ENCODE measurements around a stretch of chr2.

DNA sequence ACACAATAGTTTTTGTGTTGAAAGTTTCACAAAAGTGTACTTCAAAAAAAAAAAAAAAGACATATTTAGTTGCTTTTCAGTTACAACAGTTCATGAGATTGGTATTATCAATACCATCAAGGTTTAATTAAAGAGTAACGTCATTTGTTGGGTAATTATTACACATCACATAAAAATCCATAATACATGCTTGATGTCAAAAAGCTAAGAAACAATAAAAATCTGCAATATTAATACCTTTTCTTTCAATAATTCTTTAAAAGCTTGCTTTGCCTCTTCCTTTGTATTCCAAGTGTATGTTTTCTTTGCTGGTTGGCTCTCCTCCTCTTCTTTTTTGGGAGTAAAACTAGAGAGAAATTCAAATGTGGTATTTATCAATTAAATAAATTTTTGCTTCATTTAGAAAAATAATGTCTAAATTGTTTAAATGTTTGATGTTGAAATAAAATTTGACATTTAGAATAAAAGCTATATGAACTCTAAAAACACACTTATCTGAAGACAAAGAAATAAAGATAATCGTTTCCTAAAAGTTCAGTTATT, 43.8 kb downstream of the PRPF40A start:
- PRO-cap, result no peak
- RRBS, result no CpG with 5 or more reads among the region's 2 CpGs

DNA sequence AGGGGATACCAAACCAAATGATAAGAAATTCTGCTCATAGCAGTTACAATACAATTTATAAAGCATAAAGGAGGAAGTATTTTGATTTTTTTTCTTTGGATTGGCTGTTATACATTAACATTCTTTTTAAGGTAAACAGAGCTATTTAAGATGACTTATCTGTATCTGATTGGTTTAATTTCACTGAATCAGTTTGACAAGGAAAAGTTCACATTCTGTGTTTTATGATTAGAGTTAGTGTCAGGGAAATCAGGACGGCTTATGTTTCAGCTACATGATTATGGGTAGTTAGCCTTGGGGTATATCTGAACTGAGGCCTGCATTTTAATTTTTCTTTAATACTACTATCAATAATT, 360.9 kb downstream of the ARL6IP6 start:
- PRO-cap, result no peak
- RRBS, result no CpG with 5 or more reads among the region's 1 CpG

DNA sequence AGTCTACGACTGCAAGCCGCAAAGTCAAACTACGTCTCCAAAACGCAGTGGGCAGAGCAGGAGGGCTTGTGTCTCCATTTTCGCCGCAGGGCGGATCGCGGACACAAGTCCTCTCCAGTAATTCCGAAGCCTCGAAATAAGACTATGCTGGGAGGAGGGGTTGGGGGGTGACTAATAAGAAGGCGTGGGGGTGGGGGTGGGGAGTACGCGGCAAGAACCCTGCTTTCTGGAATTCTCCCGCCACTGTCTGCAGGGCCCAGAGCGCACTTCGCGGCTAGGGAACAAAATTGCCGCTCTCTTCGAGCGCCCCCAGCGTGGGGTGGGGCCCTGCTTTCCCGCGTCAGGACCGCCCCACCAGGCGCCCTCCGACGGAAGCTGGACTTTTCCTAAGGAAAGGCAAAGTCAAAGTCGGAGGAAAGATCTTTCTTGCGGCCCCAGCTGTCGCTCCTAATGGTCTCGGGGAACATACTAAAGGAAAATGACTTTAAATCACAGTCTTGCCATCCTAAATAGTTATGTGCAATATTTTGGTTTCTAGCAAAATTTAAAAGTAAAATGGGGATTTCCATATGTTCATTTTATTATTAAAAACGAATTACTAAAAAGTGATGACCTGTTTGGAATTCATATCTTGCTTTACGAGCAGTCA, 11.9 kb downstream of the NR4A2 start:
- PRO-cap, result no peak
- RRBS, result no CpG with 5 or more reads among the region's 34 CpGs

GRCh38 chr2:156323254-156323833, 9.2 kb downstream of the NR4A2 start:
- PRO-cap, result no peak
- RRBS, result no CpG with 5 or more reads among the region's 14 CpGs

DNA sequence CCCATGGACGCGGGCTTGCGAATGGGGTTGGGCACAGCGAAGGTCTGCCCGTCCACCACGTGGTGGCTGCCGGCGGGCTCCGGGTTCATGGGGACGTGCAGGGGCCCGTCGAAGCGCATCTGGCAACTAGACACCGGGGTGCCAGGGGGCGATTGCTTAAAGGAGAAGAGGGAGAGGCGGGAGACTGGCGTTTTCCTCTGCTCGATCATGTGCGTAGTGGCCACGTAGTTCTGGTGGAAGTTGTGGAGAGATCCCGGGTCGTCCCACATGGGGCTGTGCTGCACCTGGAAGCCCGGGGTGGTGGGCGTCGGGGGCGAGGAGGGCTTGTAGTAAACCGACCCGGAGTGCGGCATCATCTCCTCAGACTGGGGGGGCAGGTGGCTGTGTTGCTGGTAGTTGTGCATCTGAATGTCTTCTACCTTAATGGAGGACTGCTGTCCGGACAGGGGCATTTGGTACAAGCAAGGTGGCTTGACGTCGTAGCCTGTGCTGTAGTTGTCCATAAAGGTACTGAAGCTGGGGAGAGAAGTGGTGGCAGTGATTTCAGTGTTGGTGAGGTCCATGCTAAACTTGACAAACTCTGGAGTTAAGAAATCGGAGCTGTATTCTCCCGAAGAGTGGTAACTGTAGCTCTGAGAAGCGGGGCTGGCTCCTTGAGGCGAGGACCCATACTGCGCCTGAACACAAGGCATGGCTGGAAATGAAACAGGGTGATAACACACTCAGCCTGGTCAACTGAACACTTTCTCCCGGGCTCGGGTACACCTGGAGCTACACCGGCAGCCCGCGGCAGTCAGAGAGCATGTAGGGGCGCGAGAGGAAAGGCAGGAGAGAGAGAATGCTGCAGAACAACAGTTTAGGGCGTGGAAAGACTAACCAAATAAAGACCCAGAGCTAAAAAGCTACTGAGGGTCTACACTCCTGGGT, 2.8 kb downstream of the NR4A2 start:
- PRO-cap, result no peak
- RRBS, result 92% methylated on average over 23 of the region's 45 CpGs

GRCh38 chr2:156405341-156405956, 30.7 kb upstream of the GPD2 start:
- PRO-cap, result no peak
- RRBS, result no CpG with 5 or more reads among the region's 4 CpGs

DNA sequence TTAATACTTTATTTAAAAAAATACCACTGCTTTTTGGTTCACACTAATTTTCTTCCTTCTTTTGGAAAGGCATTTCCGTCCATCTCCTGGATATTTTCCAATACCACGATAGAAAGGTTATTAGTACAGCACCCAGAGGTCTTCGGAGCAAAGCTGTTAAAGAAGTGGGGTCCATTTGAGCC, 1.1 kb upstream of the GPD2 start:
- PRO-cap, result no peak
- RRBS, result no CpG with 5 or more reads among the region's 3 CpGs

- PRO-cap, result bidirectional peak, plus-strand start at chr2:156436843, minus-strand start at chr2:156436704; bidirectional peak, plus-strand start at chr2:156437052, minus-strand start at chr2:156436923
- RRBS, result no CpG with 5 or more reads among the region's 6 CpGs
These were observed 611 bp downstream of the GPD2 start for GRCh38 chr2:156436736-156437244.

- PRO-cap, result no peak
- RRBS, result no CpG with 5 or more reads among the region's 2 CpGs
These were observed 19.1 kb downstream of the GPD2 start for GRCh38 chr2:156455242-156455741.

DNA sequence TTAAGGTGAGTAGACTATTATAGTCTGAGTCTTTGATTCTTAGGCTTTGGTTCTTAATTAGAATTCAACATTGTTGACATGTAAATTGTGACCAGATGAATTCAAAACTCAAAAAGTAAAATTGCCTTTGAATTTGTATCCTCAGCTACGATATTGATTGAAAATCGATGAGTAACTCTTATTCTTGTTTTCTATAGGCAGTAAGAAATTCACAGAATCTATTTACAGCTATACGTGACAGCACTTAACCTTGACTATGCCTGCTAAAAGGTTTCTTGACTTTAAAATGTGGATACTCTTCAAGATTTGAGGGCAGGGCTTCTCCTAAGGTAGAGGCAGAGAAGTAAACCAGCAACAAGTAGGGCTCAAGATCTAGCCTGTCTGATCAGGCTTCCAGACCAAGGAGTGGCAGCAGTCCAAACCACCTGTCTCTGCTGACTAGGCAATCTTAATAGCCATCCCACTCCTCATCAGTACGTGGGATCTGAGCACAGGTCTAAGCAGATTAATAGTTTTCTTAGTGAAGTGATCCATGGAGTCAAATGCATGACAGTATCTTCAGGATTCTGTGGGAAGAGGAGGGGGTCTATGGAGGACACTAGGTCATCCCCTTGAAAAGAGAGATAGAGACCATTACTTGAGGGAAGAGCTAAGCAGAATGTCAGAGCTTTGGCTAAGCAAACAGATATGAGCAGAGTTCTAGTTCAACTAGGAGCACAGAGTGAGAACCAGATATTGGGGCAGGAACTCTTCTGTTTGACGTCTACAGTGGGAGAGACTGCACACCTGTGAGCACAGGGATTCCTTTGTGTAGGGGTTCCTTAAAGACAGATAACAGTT, 100.4 kb downstream of the GPD2 start:
- PRO-cap, result no peak
- RRBS, result no CpG with 5 or more reads among the region's 5 CpGs

DNA sequence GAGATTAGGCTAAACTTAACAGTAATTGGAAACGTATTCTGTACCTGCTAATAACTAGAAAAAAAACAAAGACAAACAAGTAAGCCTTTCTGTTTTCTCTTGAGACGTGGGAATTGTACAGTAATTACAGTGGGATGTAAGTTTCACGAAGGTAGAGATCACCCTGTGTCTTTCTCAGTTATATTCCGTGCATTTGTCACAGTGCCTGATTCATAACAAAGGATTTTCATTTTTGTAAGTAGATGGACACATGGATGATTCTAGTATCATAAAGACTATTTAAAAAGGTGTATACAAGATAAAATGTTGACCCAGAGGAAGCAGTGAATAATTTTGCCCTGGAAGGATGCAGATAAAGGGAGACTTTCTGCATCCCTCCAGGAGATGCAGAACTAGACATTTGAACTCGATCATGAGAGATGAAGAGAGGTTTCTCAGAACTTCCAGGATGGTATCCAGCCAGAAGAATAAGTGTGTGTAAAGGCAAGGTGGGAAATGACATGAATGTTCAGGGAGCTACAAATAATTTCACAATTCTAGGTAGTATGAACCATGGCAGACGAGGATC, 110.8 kb downstream of the GPD2 start:
- PRO-cap, result no peak
- RRBS, result no CpG with 5 or more reads among the region's 6 CpGs

- PRO-cap, result no peak
- RRBS, result no CpG with 5 or more reads among the region's 2 CpGs
These were observed 201.3 kb upstream of the GALNT5 start for GRCh38 chr2:157056121-157056687.

GRCh38 chr2:157182773-157183123, 74.8 kb upstream of the GALNT5 start:
- PRO-cap, result no peak
- RRBS, result no CpG with 5 or more reads among the region's 2 CpGs

- PRO-cap, result no peak
- RRBS, result no CpG with 5 or more reads among the region's 3 CpGs
These were observed 6.7 kb upstream of the GALNT5 start for GRCh38 chr2:157250864-157251106.

- PRO-cap, result no peak
- RRBS, result no CpG with 5 or more reads among the region's 9 CpGs
These were observed 13.5 kb downstream of the CYTIP start for GRCh38 chr2:157430239-157431016.

DNA sequence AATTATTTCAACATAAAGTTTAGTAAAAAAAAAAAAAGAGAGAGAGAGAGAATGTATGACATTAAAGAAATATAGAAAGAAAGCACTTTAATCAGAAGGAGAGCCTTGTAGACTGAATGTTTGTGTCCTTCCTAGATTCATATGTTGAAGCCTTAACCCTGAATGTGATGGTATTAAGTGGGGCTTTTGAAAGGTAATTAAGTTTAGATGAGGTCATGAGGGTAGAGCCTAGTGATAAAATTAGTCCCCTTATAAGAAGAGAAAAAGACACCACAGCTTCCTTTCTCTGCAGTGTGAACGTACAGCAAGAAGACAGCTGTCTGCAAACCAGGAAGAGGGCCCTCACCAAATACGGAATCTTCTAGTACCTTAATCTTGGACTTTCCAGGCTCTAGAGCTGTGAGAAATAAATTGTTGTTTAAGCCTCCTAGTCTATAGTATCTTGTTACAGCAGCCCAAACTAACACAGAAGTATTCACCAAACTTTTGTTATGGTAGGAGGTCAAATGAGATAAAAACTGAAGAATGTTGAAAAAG, 57.1 kb upstream of the CYTIP start:
- PRO-cap, result no peak
- RRBS, result no CpG with 5 or more reads among the region's 2 CpGs

DNA sequence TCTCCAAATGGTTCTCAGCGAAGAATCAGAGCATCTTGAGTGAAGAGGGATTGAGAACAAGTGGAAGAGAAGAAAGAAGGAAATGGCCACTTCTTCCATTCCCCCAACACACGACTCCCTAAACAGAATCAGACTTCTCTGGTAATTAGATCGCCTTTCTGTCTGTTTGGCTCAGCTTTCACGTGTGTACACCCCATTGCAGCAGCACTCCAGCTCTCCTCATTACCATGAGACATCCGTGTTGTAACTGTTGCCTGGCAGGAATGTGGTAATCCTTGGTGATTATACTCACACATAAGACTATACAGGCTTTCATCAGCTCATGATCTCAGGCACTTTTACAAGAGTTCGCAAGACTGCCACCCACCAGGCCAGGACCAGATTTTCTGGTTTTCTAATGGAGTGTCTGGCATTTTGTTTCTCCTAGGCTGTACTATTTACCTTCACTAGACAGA, 50.3 kb downstream of the ACVR1 start:
- PRO-cap, result no peak
- RRBS, result no CpG with 5 or more reads among the region's 6 CpGs

GRCh38 chr2:157838494-157839049, 37.6 kb downstream of the ACVR1 start:
- PRO-cap, result bidirectional peak, plus-strand start at chr2:157838688, minus-strand start at chr2:157838610
- RRBS, result no CpG with 5 or more reads among the region's 4 CpGs

DNA sequence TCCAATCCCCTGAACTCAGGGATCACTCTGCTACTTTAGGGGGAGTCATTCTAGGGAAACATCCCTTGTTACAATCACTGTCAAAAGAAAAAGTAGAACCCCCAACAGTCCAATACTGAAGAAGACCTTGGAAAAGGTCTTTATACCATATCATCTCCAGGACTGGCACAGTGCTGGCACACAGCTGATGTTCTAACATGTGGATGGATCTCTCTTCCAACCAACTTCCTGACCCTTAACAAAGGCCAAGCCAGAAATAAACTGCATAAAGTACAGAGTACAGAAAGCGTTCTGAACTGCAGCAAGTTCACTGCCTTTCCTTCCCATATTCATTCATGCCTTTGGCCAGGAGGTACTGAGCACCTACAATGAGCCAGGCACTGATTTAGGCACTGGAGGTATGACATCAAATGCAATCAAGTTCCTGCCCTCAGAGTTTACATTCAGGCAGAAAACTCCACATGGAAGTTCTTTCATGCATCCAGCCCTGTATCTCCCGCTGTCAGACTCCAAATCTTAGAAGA, 34.0 kb downstream of the ACVR1 start:
- PRO-cap, result no peak
- RRBS, result no CpG with 5 or more reads among the region's 2 CpGs

DNA sequence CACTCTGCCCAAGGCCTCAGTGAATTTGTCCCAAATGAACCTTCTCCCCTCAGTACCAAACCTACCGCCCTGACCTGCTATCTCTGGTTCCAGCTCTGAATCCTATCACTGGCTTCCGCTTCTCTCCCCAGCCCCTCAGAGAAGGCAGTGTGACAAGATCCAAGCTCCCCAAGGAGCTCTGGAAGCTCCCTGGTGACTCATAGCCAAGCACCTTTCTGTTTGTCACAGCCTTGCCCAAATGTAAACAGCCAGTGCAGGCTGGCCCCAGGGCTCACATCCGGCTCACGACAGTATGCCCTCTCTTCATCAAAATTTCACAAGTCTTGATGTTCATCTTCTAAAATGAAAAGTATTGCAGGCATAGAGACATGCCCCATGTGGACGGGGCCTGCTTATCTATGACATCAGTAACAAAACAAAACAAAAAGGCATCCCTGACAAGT, 71.2 kb upstream of the DAPL1 start:
- PRO-cap, result no peak
- RRBS, result no CpG with 5 or more reads among the region's 5 CpGs

Data from MCF 10A (cell line).